ENCODE data around the genes ZC3H4, C5AR2 and MEIS3.

GRCh38 chr19:46756416-46757722, 10.6 kb upstream of the STRN4 start:
- PRO-cap = no peak
- RRBS, 2 experiments = 87 to 90% methylated on average over 11 of the region's 80 CpGs

- PRO-cap = no peak
- RRBS, 2 experiments = no CpG with 5 or more reads among the region's 4 CpGs
These were observed 17.5 kb downstream of the SLC1A5 start for GRCh38 chr19:46770977-46771280.

DNA sequence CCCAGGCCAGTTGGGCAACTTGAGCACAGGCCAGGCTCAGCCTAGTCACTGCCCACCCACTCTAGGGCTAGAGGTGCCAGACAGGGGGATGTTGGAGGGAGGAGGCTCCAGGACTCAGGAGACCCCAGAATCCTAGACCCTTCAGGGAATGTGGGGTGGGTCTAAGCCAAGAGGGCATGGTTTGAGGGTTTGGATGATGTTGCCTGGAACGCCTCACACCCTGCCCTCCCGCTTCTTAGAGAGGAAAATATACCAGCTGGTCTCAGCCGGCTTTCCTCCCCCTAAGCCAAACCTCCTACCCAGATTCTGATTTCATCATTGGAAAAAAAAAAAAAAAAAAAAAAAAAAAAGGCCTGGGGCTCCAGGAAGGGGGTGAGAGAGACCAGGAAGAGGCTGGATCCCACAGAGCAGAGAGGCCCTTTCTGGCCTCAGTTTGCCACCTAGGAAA, 8.0 kb upstream of the SLC1A5 start:
- PRO-cap = no peak
- RRBS, 2 experiments = no CpG with 5 or more reads among the region's 3 CpGs

DNA sequence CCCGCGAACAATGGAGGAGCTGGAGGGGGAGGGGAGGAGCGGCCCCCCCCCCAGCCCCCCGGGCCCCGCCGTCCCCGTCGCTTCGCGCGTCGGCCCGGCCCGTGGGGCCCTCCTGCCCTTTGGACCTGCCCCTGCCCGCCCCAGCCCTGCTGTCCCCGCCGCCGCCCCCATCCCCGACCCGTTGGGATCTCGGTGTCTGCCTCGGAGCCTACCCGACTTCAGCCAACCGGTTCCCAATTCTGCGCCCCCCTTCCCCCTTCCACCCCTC, 439 bp downstream of the ARHGAP35 start:
- PRO-cap = no peak
- RRBS, 2 experiments = 1 to 2% methylated on average over 13 of the region's 25 CpGs

DNA sequence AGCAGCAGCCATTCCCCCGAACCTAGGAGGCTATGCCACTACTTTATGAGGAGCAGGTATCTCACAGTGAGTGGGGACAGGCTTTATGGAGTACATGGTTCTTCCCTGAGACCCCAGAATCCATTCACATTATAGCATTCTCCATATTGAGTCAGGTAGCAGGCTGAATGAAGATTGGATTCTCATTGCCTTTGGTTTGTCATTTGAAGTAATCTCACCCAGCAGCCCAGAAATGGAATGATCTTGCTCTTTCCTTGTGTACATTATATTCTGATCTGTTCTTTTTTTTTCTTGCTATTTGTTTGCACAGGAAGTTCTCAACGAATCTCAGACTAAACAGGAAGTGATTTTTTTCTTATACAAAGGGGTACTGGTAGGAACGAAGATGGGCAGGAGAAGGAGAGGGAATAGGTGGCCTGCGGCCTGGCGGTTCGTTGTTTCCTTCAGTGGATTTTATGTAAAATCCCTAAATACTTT, 74.4 kb downstream of the ARHGAP35 start:
- PRO-cap = no peak
- RRBS, 2 experiments = no CpG with 5 or more reads among the region's 6 CpGs

GRCh38 chr19:47107221-47108400, 6.0 kb downstream of the ZC3H4 start:
- PRO-cap = no peak
- RRBS, 2 experiments = no CpG with 5 or more reads among the region's 15 CpGs

GRCh38 chr19:47113653-47114349, at the start of gene ZC3H4:
Gene ZC3H4, minus strand, starts transcription at chr19:47113776.
- PRO-cap = bidirectional peak, plus-strand start at chr19:47113885, minus-strand start at chr19:47113769; bidirectional peak, plus-strand start at chr19:47114433, minus-strand start at chr19:47114151
- RRBS, 2 experiments = no CpG with 5 or more reads among the region's 22 CpGs

GRCh38 chr19:47122266-47122894, 8.3 kb upstream of the SAE1 start:
- PRO-cap = no peak
- RRBS, 2 experiments = no CpG with 5 or more reads among the region's 5 CpGs

DNA sequence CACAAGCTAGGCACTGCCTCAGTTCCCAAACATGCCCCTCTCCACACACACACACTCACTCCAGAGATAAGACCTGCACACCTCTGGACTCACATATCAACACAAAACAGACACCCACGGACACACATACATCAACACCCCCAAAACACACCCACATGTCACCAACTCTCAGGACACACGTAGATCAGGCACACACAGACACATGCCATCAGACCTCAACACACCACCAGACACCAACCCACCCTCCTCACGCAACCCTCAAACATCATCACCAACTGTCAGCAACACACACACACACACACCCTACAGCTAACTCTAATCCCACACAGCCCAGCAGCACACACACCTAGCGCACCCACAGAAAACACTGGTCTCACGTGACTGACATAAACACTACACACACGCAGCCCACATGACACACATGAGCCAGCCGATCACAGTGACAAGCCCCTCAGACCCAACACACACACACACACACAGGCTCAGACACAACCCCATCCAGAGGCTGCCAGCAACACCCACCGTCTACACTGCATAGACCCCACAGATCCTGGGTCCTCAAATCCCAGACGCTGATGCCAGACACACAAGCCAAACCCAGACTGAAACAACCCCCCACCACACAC, 1.7 kb downstream of the BBC3 start:
- PRO-cap = no peak
- RRBS, 2 experiments = no CpG with 5 or more reads among the region's 9 CpGs

DNA sequence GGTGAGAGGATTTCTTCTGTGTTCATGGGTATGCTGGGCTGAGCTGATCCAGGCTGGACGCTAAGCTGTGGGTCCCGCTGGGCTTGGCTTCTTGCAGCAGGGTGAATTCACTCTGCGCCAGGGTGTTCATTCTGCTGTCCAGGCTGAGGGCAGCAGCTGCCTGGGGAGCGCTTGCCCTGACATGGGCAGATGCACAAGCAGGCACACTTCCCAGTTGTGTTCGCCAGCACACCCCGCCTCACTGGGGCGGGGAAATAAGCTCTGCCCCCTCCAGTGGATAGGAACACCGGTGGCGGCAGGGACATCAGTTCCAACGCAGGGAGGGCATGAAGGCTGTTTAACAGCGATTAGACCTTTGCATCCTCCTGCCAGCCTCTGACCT, 7.3 kb upstream of the INAFM1 start:
- PRO-cap = no peak
- RRBS, 2 experiments = no CpG with 5 or more reads among the region's 11 CpGs

DNA sequence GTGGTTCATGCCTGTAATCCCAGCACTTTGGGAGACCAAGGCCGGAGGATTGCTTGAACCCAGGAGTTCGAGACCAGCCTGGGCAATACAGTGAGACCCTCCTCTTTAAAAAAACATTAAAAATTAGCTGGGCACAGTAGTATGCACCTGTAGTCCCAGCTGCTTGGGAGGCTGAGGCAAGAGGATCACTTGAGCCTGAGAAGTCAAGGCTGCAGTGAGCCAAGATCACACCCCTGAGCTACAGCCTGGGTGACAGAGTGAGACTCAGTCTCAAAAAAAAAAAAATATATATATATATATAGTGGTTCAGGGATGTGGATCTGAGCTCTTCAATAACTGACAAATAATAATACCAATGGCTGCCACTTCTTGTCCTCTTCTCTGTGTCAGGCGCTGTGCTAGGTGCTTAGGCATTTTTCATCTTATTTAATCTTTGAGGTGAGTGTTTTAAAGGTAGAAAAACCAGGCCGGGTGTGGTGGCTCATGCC, 7.6 kb downstream of the C5AR1 start:
- PRO-cap = no peak
- RRBS, 2 experiments = no CpG with 5 or more reads among the region's 4 CpGs

- PRO-cap = no peak
- RRBS, 2 experiments = 100% methylated on average over 1 of the region's 12 CpGs; no CpG with 5 or more reads in 1 of the 2 experiments
These were observed 8.9 kb upstream of the C5AR2 start for GRCh38 chr19:47323056-47323440.

- PRO-cap = no peak
- RRBS, 2 experiments = no CpG with 5 or more reads among the region's 18 CpGs
These were observed at the start of gene C5AR2 for GRCh38 chr19:47331855-47332561. Gene C5AR2, plus strand, starts transcription at chr19:47332175.

DNA sequence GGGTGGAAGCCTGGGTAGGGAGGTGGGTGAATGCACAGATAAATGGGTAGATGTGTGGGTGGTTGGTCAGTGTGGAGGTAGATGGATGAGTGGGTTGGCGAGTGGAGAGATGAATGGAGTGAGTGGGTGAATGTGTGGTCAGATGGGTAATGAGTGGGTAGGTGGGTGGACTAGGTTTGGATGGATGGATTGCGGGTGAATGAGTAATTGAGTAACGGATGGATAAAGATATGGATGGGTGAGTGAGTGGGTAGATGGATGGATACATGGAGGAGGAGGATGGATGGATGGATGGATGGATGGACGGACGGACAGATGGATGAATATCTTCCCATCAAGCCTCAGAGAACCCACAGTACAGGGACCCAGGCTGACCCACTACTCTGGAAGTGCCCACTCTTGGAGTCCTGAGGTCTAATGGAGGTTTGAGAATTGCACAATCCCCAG, 13.3 kb downstream of the MEIS3 start:
- PRO-cap = no peak
- RRBS, 2 experiments = no CpG with 5 or more reads among the region's 5 CpGs

DNA sequence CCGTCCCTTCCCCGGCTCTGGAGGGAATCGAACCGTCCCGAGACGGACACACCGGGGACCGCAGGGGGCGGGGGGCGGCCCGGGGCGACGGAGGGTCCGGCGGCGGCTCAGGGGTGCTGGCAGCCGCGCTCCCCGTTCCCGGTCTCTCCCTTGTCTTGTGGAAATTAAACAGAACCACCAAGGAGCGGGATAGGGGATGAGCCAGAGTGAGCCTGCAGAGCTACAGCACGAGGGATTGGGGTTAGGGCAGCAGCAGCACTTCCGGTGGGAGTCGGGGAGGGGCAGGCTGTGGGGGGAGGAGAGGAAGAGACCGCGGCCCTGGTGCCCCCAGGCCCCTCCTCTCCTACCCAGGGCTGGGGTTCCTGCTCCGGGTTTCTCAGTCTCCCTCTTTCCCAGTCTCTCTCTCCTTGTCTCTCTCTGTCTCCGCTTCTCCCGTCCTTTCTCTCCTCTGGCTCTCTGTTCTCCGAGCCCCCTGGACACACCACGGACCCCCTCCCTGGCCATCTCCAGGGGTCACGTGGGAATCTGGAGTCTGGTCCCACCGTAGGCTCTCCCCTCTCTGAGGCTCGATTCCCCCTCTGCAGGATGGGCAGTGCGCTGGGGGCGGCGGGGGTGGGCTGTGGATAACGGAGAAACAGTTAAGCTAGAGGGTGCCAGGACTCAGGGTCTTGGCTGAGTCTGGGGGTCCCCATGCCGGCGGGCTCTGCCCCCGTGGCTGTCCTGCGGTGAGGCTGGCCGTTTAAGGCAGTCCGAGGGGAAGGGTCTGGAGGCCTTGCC, at the start of gene MEIS3:
Gene MEIS3, minus strand, starts transcription at position 148 of the 777 bp plus-strand sequence.
- PRO-cap = unidirectional peak, minus-strand start at position 151 of the sequence
- RRBS, 2 experiments = 8% methylated on average over 9 to 15 of the region's 44 CpGs

DNA sequence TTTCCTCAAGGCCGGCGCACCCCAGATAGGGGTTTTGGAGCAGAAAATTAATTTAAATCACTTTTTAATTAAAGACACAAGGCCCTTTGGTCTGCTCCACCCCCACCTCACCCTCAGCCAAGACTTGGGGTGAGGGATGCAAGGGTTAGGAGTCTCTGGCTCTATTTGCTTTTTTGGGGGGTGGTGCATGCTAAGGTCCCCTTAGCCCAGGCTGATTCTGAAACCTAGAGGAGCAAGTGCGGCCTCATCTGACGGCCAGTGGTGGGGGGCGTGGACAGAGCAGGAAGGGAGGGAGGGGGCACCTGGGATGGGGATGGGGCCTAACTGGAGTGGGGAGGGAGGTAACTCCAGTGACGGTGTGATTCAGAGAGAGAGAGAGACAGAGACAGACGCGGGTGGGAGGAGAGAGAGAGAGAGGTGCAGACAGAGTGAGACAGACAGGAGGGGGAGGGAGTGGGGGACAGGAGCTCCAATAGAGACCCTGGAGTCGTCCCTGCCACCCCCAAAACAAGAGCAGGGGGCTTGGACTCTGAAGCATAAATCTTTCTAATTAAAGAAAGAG, 911 bp upstream of the MEIS3 start:
- PRO-cap = no peak
- RRBS, 2 experiments = 89% methylated on average over 1 of the region's 9 CpGs; no CpG with 5 or more reads in 1 of the 2 experiments

GRCh38 chr19:47429760-47430849, 10.8 kb upstream of the MEIS3 start:
- PRO-cap = no peak
- RRBS, 2 experiments = 88 to 89% methylated on average over 7 of the region's 80 CpGs

GRCh38 chr19:47470798-47471421, 783 bp downstream of the SLC8A2 start:
- PRO-cap = no peak
- RRBS, 2 experiments = 21 to 50% methylated on average over 4 of the region's 12 CpGs

DNA sequence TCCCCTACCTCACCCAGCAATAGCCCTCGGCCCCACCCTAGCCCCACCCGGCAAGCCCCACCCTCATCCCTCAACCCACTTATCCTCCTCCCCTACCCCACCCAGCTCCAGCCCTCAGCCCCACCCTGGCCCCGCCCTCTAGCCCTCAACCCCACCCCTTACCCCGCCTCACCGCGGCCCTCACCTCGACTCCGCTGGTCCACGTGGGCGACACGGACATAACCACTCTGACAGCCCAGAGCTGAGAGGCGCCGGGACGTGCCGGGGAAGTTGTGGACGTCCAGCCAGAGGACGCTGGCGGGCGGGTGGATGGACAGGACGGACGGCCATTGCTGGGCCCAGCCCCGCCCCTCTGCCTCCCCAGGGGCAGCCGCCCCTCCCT, 3.9 kb downstream of the KPTN start:
- PRO-cap = no peak
- RRBS, 2 experiments = no CpG with 5 or more reads among the region's 23 CpGs

DNA sequence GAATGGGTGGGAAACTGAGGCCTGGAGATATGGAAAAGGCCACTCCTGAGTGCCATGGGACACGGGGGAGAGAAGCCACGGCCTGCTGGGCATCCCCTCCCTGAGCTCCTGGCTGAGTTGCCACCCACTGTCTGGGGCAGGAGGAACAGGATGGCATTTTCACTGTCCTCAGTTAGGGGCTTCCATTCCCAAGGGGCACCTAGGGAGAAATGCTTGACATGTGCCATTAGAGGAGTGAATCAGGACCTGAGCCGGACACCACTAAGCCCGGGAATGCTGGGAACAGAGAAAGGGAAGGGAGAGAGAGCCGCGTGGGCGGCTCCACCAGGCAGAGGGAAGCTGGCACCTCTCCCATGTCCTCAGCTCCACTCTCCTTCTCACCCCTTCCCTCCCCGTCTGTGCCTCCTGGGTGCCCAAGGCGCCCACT, 4.9 kb upstream of the KPTN start:
- PRO-cap = no peak
- RRBS, 2 experiments = no CpG with 5 or more reads among the region's 9 CpGs

Data from HEK293 (cell line).